NALM6 (cell line): ENCODE data around the gene AVPI1.

DNA sequence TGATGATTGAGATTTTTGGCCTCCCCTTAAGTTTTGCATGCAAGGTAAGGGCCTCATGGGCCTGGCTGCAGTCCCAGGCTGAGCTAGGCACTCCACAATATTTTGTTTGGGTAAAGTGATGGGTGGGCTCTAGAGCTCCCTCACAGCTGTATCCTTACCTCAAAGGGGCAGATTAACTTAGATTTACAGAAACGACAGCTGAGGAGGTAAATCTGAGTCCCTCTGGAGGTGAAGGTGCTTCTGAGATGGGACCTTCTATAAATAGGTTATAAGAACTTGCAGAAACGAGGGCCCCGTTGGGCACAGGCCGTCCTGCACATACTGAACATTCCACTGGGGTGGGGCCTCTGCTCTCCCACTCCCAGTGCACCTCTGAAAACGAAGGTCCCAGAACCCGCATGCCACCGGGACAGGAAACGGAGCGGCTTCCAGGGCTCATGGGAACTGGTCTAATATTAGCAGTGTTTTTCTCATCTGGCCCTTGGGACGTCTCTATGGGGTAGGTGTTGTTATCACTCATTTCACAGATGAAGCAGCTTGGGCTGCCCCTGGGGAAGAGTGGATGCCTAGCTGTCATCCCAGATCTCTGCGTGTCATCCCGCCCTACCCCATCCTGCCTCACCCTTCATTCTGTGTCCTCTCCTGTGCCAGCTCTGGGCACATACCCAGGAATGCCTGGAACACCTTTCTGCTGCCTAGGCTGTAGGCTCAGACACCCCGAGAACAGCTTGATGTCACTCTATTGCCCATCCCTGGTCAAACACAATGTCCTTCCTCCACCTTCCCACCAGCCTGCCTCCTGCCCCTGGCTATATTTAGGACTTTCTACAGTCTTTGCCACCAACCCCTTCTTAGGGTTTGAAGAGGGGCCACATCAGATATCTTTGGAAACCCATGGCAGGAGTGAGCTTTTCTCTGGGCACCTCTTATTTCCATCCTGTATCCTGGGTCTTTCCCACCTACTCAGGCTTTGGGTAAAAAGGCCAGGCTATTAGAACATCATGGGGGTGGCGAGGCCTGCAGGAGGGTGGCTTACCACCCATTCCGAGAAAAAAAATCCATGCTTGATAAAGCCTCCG lies 19.7 kb downstream of the C10orf62 start:
- PRO-cap = no peak

DNA sequence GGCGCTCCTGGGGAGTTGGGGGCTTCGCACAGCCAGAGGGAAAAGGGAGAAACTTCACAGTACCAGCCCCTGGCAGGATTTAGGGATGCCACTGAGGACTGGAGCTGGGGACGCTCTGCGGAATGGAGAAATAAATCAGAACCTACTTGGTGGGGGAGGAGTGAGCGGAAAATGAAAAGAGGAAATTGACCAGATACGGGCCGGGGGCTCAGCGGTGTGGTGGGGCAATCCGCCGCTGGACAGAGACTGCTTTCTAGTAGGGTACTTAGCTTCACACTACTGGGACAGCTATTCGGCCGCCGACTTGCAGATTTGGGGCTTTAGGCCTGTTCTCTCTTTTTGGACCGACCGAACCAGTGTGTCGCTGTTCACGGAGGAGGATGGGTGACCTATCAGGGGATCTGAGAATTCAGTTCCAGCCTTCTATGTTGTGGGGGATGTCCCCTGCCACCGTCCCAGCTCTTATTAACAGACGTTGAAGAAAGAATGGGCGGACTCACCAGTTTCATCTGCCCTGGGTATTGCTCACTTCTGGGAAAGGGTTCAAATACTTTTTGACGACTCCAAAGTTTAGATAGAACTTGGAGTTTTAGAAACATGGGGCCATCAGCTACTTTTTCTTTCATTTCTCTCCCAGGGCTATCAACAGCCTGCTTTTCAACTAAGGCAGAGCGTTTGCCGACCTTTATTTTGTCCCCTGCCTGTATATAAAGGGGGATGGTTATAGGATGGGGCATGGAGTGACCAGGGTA lies 927 bp downstream of the PI4K2A start:
- PRO-cap = no peak

GRCh38 chr10:97684381-97685504 lies 2.3 kb downstream of the AVPI1 start:
- PRO-cap = no peak

DNA sequence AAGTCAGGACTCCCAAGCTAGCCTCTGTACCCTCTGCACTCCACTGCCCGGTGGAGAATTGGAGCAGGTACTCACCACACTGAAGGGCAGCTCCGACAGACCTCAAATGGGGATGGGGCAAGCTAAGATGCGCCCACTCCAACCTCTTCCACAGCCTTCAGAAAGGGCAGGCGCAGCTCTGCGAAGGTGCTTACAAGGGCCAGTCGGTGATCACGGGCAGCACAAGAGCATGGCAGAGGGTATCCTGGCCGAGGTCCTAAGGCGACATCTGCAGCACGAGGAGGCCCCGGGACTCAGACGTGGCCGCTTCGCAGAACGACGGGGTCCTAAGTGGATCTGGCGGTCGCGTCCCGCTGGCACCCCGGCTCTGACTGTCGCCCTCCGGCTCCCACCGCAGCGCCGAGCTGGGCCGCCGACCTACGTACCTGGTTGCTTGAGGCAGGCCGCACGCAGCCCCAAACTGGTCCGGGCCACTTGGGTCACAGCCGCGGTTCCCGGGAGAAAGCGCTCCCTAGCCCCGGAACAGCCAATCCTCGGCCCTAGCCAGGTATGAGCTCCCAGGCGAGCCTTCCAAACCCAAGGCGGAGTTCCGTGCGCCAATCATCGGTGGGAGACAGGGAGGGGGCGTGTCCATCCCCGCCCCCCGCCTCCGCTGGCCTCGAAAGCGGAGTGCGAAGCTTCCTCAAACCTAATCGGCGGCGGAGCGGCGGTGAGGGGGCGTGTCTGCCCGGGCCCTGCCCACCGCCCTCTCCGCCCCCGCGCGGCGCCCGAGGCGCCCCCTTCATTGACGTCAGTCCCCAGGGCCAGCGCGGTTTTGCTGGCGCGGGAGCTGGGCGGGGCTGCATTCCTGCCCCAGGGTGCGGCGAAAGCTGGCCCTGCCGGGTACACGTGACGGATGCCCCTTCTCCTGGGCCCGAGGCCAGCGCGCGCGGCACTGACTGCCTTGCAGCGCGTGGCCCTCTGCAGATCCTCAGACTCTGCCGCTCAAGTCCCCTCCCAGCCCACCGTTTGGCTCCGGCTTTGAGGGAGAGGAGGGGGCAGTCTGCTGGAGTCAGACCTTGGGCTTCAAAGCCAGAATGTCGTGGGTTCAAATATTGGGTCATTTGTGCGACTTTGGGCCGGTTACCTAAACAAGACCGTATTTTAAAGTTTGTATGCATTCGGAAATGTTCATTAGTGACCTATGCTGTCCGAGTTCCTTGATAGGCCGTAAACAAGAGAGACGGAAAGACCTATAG lies at the start of gene AVPI1:
Gene AVPI1, minus strand, starts transcription at position 551 of the 1,238 bp plus-strand sequence.
- PRO-cap = unidirectional peak, minus-strand start at position 373 of the sequence; unidirectional peak, minus-strand start at position 462 of the sequence; bidirectional peak, plus-strand start at position 844 of the sequence, minus-strand start at position 551 of the sequence

DNA sequence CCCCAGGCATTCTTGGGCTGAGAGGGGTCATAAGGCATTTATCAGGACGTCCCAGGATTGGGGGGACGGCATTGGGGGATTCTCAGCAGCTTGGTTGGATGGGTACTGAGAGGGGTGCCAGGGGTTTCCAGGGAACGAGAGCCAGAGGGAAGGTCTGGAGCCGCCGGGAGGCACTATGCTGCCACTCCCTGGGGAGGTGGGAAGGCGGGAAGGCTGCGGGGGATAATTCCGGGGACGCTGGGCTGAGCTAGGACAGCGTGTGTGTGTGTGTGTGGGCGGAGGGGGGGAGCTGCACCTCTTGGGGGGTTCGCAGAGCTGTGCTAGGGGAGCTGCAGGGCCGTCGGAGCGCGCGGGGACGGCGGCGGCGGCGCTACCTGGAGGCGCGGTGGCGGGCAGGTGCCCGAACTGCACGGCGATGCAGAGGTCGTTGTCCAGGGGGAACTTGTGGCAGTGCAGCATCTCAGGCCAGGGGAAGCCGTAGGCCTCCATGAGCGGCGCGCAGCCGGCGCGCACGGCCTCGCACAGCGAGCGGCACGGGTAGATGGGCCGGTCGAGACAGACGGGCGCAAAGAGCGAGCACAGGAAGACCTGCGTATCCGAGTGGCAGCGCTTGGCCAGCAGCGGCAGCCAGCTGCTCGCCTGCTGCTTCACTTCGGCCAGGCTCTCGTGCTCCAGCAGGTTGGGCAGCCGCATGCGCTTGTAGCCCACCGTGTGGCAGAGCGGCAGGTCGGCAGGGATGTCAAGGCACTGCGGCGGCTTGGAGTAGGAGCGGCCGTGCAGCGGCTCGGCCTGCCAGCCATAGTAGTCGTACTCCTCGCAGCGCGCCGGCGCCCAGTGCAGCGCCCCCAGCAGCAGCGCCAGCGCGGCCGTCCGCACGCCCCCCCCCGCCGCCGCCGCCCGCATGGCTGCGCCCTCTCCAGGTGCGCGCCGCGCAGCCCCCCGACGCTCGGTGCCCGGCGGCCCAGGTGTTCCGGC lies 581 bp downstream of the SFRP5 start:
- PRO-cap = no peak

GRCh38 chr10:97823607-97824266 lies 25.9 kb upstream of the GOLGA7B start:
- PRO-cap = no peak

- PRO-cap = no peak
Measured at GRCh38 chr10:97888842-97889504, 39.3 kb downstream of the GOLGA7B start.

DNA sequence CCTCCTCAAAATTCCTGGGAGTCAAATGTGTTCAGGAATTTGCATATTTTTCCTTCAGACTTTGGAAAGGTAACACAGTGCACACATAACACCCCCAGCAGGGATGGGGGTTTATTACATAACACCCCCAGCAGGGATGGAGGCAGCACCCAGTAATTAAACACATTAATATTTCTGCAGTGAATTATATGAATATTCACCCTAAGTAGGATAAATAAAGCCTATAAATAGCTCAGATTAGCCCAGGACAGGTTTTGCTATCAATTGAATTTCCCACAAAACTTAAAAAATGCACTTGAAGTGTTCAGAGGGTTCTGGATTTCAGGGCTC lies 76.8 kb downstream of the GOLGA7B start:
- PRO-cap = no peak

- PRO-cap = no peak
Measured at GRCh38 chr10:98139761-98140610, 5.5 kb downstream of the R3HCC1L start.

- PRO-cap = no peak
Measured at GRCh38 chr10:98163698-98164495, 29.4 kb downstream of the R3HCC1L start.

GRCh38 chr10:98340127-98340786 lies 72.3 kb upstream of the LOXL4 start:
- PRO-cap = no peak

DNA sequence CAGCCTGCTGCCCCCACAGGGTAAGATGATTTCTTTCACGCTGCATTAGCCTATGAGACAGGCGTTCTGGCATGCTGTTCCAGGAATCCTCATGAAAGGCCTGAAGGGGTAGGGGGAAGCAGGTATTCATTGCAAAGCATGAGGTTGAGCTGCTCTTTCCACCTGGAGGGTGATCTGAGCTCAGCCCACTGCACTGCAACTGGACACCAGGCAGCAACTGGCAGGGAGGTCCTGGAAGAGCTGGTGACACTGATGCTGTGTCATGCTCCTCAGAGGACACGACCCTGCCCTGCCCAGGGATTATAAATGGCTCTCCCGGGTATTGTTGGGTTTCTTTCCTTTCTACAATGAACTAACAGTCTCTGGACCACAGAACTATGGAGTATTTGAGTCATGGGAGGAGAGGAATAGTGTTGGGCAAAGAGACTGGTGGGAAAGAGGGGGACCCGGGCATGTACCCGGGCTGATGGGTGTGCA lies 24.4 kb downstream of the SLC25A28 start:
- PRO-cap = no peak

DNA sequence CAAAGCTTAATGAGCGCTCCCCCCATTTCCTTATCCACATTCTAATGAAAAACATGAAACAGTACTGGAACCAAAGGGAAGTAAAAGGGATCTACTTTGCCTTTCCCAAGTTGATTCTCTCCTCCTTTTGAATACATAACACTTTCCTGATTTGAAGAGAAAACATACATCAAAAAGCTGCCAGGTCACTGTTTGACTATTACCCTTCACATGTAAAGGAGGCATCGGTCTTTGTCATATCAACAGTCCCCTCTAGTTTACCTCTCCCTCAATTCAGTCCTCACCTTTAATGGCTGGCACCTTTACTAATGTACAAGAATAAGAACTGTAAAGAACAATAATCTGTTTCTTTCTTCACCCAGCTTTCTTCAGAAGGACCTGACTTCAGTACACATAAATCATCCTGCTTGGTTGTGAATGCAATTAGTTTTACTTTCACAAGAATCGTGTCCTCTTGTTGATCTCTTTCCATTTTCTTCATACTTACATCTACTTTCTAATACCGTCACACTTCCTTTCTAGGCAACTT lies 1.4 kb downstream of the SLC25A28 start:
- PRO-cap = no peak

GRCh38 chr10:99621834-99622203 lies 1.6 kb upstream of the SLC25A28 start:
- PRO-cap = no peak

- PRO-cap = no peak
Measured at GRCh38 chr10:99754657-99755260, 22.7 kb downstream of the CUTC start.

GRCh38 chr10:100006256-100006892 lies 3.4 kb downstream of the DNMBP start:
- PRO-cap = no peak

- PRO-cap = no peak
Measured at GRCh38 chr10:100065074-100065602, 16.5 kb downstream of the CPN1 start.

- PRO-cap = no peak
Measured at GRCh38 chr10:100184765-100185222, 1.0 kb downstream of the ERLIN1 start.

GRCh38 chr10:100509237-100509609 lies 10.4 kb downstream of the SEC31B start:
- PRO-cap = no peak

- PRO-cap = unidirectional peak, plus-strand start at chr10:100529067
Measured at GRCh38 chr10:100528439-100529586, 858 bp downstream of the NDUFB8 start.